Left lobe of liver (tissue), 1 donor: ENCODE data around the genes PPP2R3A and NCK1.

DNA sequence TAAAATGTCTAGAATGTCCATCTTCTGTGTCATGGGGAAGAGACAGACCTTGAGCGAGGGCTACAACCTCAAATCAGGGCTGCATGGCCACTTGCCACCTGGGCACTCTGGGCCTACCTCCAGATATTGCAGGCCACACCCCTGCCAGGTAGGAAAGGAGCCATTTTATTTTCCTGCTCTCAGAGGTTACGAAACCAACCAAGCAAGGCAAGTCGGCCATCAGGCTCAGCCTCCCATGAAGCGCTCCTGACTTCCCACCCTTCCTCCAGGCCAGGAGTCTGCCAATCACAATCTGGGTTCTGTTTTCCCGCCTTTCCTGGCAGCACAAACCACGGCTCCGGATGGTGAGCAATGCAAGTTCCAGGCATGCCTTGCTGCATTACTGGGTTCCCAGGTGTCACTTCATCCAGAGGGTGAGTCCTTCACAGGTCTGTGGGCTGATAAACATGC lies 61.3 kb upstream of the RYK start:
- PRO-cap = bidirectional peak, plus-strand start at position 182 of the sequence, minus-strand start at position 81 of the sequence; bidirectional peak, plus-strand start at position 356 of the sequence, minus-strand start at position 237 of the sequence

GRCh38 chr3:134363817-134364990 lies 10.0 kb downstream of the AMOTL2 start:
- PRO-cap = bidirectional peak, plus-strand start at chr3:134364286, minus-strand start at chr3:134364282

GRCh38 chr3:134375814-134376670 lies 1.8 kb upstream of the AMOTL2 start:
- PRO-cap = bidirectional peak, plus-strand start at chr3:134376126, minus-strand start at chr3:134375872

- PRO-cap = unidirectional peak, minus-strand start at chr3:134796117; bidirectional peak, plus-strand start at chr3:134796696, minus-strand start at chr3:134796600
These were observed 1.2 kb downstream of the EPHB1 start for GRCh38 chr3:134795877-134796985.

DNA sequence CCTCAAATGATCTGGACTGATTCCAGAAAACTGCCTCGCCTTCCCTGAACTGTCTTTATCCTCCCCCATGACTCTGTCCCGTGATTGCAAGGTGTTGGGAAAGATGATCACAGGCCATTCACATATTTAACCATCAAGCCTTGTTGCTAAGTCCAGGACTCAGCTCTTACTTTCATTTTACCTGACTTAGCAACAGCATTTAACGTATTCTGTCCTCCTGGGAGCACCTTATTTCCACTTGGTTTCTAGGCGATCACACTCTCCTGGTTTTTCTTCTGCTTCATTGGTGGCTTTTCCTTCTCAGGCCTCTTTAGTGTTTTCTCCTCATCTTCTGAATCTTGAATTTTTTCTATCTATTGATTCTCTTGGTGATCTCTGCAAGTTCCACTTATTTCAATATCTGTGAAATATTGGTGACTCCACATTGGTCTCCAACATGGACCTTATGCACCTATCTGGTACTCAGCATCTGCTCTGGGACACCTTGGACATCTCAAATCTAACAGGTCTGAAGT lies 355.4 kb downstream of the EPHB1 start:
- PRO-cap = bidirectional peak, plus-strand start at position 231 of the sequence, minus-strand start at position 174 of the sequence

DNA sequence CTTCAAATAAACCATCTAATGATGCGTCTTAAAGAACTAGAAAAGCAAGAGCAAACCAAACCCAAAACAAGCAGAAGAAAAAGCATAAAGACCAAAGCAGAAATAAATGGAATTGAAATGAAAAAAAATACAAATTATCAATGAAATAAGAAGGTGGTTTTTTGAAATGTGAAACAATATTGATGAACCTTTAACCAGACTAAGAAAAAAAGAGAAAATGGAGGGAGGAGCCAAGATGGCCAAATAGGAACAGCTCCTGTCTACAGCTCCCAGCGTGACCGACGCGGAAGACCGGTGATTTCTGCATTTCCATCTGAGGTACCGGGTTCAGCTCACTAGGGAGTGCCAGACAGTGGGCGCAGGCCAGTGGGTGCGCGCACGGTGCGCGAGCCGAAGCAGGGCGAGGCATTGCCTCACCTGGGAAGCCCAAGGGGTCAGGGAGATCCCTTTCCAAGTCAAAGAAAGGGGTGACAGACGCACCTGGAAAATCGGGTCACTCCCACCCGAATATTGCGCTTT lies 307.1 kb upstream of the PPP2R3A start:
- PRO-cap = no peak

GRCh38 chr3:135965604-135966832 lies at the start of gene PPP2R3A:
TSS of gene PPP2R3A (plus strand) at chr3:135965728.
- PRO-cap = bidirectional peak, plus-strand start at chr3:135965772, minus-strand start at chr3:135965536; bidirectional peak, plus-strand start at chr3:135966026, minus-strand start at chr3:135966097

DNA sequence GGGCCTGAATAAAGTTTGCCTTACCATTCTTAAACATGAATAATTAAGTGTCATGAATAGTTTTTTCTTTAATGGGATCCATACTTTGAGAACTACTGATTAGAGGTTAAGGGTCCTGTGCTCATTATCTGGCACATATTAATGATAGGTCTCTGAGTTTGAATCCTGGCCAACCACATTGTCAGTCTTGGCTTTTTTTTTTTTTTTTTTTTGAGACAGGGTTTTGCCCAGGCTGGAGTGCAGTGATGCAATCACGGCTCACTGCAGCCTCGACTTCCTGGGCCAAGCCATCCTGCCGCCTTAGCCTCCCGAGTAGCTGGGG lies 667 bp upstream of the PCCB start:
- PRO-cap = no peak

DNA sequence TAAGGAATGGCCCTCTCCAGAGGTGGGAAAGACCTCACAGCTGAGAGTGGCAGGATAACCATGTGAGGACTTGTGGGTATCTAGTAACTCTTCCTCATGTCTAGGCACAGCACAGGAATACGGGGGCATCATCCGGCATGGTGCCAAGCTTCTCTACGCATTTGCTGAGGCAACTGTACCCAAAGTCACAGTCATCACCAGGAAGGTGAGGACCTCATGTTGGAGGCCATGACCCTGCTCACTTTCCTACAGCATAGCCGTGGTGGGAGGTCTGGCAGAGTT lies 76.9 kb downstream of the PCCB start:
- PRO-cap = no peak

DNA sequence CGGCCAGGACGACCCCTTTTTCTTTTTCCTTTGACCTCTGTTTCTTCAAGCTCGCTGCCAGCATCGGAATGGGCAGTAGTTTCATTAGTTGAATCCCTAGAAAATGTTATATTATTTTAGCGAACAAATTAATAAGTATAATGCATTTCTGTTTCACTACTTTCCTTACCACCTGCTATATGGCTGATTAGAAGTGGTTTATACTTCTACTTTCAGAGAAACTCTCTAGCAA lies 129.1 kb downstream of the STAG1 start:
- PRO-cap = no peak

DNA sequence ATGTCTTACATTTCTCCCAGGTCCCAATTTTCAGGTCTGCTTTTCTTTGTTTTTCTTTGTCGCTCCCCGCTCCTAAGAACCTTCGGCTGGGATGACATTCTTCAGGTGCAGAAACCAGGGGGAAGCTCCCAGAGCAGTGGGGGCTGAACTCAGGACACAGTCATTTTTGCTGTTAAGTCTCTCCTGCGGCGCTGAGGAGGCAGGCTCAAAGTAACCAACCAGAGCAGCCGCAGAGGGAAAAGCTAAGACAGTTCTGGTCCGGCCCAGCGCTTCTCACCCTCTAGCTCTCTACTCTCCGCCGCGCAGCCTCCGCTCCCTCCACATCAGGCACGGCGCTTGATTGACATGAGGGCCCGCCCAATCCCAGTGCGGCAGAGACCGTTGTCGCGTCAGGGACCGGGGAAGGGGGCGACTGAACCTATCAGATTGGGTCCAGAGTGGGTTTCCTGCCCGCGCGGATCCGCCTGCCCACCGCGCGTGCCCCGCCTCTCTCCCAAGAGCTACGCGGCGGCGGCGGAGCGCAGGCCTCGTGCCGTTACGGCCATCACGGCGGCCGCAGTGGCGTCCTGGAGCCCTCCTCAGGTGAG lies at the start of gene NCK1:
Gene NCK1 (plus strand): TSS at position 471 of the 587 bp plus-strand sequence.
- PRO-cap = bidirectional peak, plus-strand start at position 496 of the sequence, minus-strand start at position 297 of the sequence

GRCh38 chr3:136954116-136954372 lies 3.7 kb upstream of the IL20RB start:
- PRO-cap = no peak

GRCh38 chr3:136995668-136996127 lies 37.9 kb downstream of the IL20RB start:
- PRO-cap = no peak

DNA sequence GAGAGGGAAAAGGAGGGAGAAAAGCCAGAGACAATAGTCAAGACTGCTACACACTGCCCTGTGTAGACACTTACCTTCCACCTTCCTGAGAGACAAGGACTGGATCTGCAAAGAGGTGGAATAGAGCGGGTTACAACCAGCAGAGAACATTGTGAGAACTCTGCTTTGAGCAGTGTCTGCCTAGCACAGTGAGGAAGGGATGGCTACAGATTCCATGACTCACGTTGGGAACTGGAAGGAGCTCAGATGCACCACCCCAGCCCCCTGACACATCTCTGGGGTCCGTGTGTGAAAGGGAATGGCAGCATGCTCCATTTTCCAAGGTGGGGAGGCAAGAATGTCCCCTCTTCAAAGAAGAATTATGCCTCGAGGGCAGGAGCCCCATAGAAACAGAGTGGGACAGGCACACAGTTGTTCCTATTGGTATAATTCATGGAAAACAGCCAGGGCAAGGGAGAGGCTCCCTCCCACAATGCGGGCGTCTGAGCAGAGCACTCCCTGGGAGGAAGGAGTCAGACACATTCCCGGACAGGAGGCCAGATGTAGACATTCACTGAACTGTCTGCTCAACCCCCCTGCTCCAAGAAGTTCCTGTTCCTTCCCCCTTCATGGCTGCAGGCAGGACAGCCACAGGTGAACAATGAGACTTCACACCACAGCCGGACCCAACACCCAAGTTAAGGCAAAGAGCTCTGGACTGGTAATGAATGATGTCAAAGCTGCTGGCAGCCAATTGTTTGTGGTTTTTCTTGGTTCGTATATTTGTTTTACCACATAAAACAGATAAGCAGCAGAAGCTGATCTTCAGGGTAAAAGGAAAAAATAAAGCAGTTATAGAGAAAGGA lies 33.5 kb downstream of the DZIP1L start:
- PRO-cap = no peak

DNA sequence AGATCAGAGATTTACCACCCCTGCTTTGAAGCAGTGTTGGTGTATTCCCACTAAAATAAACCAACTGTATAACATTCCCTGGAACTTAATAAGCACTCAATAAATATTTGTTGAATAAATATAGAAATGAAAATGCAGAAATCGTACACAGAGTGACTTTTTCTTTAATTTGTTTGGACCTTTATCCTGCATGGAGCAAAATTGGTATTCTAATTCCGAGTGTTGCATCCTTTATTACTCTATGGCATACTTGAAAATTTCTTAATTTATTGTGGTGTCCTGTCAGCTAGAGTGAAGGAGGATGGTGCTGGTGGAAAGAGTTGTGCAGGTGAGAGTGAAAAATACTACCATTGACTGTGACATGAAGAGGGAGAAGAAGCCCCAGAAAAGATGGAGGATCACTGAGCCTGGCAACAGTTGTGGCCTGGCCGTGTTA lies 60.7 kb downstream of the ARMC8 start:
- PRO-cap = no peak

DNA sequence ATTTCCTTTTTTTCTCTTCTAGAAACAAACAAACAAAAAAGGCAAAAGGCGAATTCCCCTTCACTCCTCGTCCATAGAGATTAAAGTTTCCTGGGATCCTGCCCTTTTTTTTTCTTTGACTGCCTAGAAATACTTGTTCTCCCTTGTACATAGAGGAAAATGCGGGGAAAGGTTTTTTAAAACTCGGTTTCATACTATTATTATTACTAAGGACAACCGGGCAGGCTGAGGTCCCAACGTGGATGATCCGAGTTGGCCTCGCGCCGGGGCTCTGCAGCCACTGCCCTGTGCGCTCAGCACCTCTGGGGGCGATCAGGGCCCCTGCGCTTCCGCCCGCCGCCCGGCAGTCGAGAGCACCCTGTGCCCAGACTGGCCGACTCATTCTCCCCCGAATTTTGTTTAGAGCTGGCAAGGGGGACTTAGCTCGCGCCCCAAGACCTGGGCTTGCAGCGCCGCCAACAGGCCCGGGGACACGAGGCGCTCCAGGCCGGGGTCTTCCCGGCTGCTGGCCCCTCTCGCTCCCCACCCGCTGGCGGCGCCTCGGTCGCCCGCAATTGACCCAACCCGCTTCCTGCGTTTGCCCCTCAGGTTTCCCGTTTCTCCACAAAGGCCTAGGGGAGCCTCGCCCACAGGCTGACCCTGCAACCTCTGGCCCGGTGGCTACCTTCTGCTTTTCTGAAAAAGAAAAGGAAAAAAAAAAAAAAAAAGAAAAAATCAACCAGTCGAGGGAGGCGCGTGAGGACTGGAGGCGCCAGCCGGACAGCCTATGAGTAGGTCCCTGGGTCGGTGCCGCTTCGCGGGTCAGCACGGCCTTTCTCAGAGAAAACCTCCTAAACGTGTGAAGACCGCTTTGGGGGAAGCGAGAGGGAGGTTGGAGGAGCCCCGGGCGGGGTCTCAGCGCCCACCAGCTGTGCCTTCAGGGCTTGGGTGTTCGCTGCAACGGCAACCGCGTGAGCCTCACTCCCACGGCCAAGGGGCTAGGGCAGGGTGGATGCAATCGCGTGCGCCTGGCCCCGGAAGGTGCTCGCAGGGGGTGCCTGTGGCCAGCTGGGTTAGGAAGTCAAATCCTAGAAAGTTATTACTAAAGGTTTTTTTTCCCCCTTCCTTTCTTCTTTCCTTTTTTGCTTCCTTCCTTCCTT lies 7.3 kb downstream of the FOXL2 start:
- PRO-cap = no peak

DNA sequence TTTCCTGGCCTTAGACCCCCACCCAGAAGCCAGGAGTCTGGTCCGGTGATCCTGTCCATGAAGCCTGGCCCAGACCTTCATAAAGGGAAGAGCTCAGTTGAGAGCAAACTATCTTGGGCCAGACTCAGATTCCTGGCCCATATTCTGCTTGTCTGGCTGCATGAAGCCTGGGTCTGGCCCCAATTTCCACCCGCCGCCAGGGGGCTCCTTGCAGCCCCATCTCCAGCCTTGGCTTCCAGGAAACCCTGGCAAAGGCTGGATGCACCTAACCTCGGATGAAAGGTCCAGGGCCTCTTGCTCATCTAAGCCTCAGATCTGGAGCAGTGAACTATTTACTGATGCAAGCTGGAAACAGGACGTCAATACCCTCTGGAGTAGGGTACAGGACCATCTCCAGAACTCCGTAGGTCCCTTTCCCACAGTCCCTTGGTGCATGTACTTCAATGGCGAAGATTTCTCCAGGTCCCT lies 5.6 kb downstream of the FOXL2 start:
- PRO-cap = no peak

DNA sequence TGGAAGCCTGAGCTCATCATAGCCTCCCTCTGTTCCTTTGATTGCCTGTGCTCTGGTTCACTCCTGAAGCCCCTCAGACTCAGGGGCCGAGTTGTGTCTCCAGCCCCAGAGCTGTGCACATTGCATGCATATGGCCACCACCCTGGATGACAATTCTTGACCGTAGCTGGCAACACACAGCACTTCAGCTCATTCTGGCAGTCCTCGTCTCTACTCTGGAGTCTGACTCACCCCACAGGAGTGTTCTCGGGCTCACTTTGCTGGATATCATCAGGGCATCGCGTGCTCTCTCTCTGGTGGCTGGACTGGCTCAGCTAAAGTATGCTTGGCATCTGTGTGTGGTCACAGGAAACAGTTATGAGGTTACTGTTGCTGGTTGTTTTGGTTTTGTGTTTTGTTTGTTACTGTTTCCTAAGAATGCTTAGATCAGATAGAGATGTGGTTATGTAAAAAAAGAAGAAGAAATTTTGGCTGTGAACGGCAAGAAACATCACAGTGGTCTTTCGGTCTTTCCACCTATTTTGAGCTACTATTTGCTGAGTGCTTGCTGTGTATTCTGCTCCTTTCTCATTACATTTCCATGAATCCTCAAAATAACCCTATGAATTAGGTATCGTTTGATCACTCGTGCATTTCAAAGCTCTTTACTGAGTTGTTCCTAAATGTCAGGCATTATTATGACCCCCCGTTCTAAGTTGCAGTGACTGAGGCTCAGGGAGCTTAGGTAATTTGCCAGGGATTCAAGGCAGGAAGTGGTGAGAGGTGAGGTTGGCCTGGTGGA lies 41.5 kb upstream of the MRPS22 start:
- PRO-cap = no peak

GRCh38 chr3:139354642-139355735 lies 11.2 kb downstream of the MRPS22 start:
- PRO-cap = no peak

GRCh38 chr3:139357050-139358234 lies 13.6 kb downstream of the MRPS22 start:
- PRO-cap = no peak